OVCAR3 (cell line): ENCODE data around the genes TM9SF3 and MORN4.

DNA sequence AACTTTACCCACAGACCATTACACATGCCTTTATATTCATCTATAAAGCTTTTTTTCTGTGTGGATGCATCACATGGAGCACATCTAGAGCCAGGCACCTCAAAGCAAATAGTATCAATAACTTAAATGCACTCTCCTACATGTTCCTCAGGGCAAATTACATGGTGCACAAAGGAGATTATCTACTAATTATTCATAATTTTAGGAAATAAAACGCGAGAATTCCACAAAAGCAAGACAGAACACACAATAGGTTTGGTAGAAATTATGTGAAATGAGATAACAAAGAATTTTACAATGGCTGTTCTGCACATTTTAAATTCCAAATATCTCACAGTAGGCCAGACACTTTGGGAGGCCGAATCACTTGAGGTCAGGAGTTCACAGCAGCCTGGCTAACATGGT lies 33.5 kb upstream of the TLL2 start:
- RRBS = no CpG with 5 or more reads among the region's 3 CpGs

GRCh38 chr10:96585922-96586422 lies 840 bp downstream of the TM9SF3 start:
- RRBS = 10% methylated on average over 4 of the region's 17 CpGs

DNA sequence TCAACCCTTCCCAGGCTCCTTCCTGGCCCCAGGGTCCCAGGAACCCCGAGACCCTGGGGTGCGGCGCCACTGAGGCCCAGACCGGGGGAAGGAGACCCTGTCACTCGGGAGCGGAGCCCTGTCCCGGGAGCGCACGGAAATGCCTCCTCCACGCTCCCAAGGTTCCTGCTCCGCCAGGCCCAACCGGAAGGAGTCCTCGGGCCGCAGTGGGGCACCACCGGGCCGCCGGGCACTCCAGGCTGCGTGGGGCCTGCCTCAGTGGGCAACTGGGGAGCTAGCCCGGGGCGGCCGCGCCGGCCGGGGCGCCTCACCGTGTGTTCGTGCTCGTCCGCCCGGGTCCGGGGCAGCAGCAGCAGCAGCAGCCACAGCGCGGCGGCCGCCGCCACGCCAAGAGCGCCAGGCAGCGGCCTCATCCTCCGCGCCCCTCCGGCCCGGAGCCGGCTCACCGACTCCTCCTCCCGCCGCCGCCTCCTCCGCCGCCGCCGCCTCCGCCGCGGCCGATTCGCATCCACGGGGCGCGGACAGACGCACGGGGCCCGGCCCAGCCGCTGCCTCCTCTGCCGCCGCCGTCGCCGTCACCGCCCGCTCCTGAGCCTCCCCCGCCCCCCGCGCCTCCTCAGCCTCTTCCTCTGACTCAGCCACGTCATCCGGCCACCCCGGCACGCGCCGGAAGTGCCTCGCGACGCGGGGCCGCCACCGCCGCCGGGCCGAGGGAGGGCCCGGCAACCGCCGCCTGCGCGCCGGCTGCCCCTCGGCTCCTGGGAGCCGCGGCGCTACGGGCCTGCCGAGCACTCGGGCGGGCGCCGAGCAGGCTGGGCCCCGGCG lies at the start of gene TM9SF3:
TM9SF3 (minus strand) TSS at position 590 of the 825 bp plus-strand sequence.
- RRBS = 4% methylated on average over 50 of the region's 107 CpGs

DNA sequence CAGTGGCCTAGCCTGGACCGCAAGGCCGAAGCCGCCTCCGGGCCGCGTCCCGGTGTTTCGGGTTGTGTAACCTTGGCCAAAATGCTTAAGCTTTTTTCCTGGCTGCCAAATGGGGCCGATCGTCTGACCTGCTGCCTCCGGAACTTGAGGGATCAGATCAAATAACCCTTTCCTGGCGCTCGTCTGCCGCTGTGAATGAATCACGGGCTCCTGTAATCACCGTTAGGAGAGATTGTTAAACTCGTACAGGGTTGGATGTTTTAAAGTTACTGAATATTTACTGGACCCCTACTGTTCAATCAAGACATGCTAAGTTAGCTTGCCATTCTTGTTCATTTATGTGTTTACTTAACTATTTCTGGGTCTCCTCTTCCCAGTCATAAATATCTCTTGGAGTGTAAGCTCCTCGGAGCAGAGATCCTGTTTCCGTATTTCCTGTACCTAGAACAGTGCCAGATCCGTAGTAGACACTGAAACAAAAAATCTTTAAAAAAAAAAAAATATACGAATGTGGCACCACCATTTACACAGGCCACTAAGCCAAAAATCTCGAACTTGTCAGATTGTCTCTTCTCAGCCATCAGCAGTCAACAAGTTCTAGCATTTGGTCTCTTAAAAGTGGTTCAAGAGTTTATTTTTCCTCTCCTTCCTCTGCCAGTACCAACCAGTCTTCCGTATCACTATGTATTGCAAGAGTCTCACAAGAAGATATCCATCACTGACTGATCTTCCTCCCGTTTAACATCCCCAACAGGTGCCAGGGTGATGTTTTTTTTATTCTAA lies 627 bp upstream of the TM9SF3 start:
- RRBS = 5% methylated on average over 9 of the region's 24 CpGs

GRCh38 chr10:96599040-96599325 lies 12.2 kb upstream of the TM9SF3 start:
- RRBS = no CpG with 5 or more reads among the region's 2 CpGs

DNA sequence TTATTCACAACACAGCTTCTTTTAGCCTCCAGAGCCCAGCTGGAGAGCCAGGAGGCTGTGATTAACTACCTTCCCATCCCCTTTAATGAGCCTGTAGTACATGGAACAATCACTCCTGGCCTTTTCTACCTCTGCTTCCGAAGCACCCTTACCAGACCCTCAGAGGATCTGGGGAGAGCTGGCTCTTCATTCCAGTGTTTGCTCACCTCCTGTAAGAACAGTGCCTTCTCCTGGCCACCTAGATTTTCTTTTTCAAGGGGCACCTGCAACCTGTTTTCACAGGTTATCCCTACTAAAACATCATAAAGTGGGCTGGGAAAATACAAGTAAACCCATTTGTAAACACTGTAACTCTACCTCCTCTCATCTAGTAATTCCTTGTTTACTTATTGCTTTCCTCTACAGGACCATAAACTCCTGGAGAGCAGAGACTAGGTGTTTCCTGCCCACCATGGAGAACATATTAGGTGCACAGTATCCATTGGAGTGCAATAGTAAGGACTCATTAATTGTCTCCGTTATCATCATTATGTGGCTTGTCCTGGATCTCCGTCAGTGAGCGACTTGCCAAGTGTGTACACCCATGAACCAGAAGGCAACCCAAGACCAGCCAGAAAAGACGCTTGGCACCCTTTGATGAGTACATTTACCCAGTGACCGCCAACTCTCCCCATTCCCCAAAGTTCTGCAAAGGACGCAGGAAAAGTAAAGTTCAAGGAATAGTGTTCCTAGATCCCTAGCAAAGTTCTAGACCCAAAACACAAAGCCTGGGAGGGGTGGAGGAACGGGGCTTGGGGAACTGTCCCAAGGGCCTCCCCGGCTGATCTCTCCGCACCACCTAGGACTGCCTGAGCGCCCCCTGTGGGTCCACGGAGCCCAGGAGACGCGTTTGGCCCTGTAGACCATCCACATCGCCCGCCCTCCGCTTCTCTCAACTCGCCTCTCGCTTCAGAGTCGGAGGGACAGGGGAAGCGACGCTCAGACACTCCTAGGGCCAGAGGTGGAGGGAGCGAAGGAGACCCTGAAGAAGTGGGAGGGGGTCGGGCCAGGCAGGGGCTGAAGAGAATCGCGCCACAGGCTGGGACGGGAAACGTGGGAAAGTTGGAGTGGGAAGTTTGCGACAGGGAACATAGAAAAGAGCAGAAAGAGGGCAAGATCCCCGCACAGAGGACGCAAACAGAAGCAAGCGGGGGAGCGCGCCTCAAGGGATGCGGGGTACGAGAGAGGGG lies 784 bp downstream of the PIK3AP1 start:
- RRBS = no CpG with 5 or more reads among the region's 36 CpGs

- RRBS = no CpG with 5 or more reads among the region's 7 CpGs
Measured at GRCh38 chr10:96872070-96872887, 40.2 kb downstream of the LCOR start.

DNA sequence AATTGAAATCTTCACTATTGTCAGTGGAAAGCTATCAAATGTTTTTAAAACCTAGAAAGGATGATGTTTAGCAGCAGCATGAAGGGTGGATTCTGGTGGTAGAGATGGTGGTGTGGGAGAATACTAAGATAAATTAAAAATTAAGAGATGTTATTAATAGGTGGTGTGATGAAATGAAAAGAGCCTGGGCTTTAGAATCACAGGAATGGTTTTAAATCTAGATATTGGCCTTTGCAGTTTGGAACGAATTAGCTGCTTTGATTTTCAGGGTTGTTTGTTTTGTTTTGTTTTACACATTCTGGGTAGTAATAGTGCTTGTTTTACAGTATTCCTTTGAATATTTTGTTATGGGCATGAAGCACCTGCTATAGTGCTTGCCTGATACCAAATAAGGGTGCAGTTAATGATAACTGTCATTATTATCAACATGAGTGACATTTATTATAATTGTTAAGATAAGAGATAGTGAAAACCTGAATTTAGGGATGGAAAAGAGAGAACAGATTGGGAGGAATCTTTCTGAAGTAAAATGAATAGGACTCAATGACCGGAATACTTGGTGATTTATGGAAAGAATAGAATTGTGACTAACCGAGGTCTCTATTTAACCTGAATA lies 66.5 kb downstream of the LCOR start:
- RRBS = no CpG with 5 or more reads among the region's 3 CpGs

GRCh38 chr10:97000550-97001011 lies 168.5 kb downstream of the LCOR start:
- RRBS = no CpG with 5 or more reads among the region's 13 CpGs

DNA sequence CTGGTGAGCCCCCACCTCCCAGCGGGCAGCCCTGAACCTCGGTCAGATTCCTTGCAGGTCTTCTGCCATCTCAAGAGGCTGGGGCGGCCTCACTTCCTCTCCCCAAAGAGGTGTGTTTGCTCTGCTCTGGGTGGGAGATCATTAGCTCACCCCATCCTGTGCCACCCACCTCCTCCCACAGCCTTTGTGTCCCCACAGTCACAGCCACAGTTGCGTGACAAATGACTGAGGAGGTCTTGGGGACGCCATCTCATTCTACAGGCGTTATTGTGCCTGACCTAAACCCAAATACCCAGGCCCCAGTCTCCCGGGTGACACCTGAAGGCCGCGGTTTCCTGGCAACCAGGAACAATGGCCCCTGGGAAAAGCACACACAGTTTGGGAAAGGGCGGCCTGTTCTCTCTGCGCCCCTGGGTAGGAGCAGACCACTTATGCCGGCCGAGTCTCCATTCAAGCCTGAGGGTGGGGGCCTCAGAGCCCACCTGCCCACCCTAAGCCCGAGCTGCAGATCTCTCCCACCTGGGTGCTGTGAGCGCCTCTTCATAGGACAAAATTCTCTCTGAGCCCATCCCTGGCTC lies 51.6 kb downstream of the SLIT1 start:
- RRBS = no CpG with 5 or more reads among the region's 15 CpGs

GRCh38 chr10:97170254-97170831 lies 15.4 kb downstream of the SLIT1 start:
- RRBS = 26% methylated on average over 3 of the region's 8 CpGs

GRCh38 chr10:97319632-97320010 lies 550 bp downstream of the FRAT1 start:
- RRBS = 5% methylated on average over 19 of the region's 53 CpGs

GRCh38 chr10:97334100-97334363 lies 497 bp downstream of the FRAT2 start:
- RRBS = 4% methylated on average over 17 of the region's 41 CpGs

- RRBS = no CpG with 5 or more reads among the region's 3 CpGs
Measured at GRCh38 chr10:97368797-97369273, 32.3 kb downstream of the RRP12 start.

DNA sequence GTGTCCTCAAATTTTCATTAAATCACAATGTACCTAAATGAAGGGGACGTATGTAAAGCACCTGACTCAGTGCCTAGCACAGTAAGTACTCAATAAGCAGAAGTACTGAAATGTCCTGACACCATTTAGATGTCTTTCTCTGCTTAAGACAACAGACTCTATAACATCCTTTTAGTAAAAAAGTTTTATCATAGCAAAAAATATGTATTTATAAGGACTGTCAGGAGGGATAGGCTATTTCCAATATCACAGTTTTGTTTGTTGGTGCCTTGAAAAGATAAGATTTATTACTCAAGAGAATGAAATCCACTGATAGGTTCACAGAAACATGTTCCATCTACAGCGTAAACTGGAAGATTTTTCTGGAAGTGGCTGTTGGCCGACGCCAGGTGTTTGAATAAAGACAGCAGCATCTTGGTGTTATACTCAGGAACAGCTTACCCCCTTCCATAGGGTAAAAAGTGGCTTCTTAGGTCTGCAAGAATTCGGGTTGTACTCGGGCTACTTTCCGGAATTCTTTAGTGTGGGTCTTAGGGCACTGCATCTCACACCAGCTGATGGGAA lies 9.7 kb downstream of the EXOSC1 start:
- RRBS = no CpG with 5 or more reads among the region's 7 CpGs

GRCh38 chr10:97461114-97461906 lies 15.3 kb downstream of the ZDHHC16 start:
- RRBS = 95% methylated on average over 2 of the region's 10 CpGs

- RRBS = no CpG with 5 or more reads among the region's 10 CpGs
Measured at GRCh38 chr10:97596050-97597215, 6.9 kb downstream of the C10orf62 start.

GRCh38 chr10:97633369-97633891 lies at the start of gene MORN4:
TSS of gene MORN4 (minus strand) at chr10:97633500.
- RRBS = 7% methylated on average over 14 of the region's 34 CpGs

DNA sequence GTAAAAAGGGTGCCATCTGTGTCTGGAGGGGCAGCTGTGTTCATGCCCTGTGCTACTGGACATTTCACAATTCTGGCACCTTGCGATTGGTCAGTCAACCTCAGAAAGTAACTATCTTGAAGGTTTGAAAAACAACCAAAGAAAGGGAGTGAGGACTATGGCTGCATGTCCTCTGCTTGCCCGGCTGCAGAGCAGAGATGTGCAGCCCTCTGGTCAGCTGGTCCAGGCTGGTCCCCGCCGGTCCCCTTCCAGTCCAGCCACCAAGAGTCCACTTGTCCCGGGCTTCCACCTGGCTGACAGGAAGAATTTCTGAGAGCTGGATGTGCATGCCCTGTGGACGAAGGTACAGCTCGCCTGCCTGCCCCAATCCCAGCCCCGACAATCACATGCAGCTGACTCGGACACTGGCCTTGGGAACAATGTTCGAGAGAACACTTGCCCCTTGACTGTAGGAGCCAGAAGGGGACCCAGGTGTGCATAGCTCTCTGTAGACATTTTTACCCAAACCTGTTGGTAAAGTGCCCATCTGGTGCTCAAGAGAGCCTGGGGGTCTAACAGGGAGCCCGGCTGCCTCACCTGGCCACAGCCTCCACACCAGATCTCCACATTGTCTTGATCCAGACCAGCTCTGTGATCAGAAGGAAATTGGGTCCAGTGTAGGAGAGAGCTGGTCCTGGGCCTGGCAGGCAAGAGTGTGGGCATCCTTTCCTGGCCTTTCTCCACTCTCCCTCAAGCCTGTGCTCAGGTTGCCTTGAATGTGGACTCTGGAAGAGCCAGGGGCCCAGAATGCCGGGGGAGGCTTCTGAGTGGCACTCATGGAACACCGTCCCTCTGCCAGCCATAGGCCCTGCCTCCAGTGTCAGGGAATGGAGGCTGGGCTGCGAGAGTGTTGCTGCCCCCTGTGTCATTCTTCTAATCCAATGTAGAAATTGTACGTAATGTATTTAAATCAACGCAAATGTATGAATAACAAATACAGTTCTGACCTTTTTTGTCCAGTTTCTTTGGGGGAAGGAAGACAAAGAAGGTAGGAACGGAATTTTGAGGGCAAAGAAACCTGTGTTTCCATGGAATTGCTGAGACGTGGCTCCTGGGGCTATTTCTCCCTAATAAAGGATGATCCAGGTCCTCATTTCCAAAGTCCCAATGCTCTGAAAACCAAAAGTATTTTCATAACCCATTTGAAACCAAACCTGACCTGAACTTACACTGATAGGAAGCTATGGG lies 11.6 kb downstream of the AVPI1 start:
- RRBS = no CpG with 5 or more reads among the region's 18 CpGs

GRCh38 chr10:97781783-97782327 lies 10.1 kb upstream of the SFRP5 start:
- RRBS = 99% methylated on average over 4 of the region's 12 CpGs